Non-pigmented ciliary epithelial cell (primary cell): ENCODE data around the genes ARHGAP26 and NR3C1.

DNA sequence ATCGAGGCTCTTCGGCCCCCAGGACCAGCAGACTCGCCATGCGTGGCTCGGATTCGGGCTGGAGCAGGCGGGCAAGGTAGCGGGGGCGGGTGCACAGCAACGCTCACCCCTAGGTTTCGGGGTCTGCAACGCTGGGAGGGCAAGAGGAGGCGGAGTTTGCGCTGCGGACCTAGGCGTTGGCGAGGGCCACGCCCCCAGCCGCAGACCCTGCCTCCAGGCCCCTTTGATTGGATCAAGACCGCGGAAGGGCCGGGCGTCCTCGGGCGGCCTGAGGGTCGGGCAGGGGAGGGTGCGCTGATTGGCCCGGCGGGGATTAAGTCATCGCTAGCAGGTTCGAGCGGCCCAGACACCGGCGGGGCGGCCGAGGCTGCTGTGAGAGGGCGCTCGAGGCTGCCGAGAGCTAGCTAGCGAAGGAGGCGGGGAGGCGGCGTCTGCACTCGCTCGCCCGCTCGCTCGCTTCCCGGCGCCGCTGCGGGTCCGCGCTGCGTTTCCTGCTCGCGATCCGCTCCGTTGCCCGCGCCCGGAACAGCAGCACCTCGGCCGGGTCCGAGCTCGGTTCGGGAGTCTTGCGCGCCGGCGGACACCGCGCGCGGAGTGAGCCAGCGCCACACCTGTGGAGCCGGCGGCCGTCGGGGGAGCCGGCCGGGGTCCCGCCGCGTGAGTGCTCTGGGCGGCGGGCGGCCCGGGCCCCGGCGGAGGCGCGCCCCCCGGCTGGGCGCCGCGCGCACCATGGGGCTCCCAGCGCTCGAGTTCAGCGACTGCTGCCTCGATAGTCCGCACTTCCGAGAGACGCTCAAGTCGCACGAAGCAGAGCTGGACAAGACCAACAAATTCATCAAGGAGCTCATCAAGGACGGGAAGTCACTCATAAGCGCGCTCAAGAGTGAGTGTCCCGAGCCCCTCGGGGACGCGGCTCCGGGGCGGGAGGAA is at the start of gene ARHGAP26:
Gene ARHGAP26 (plus strand): TSS at position 345 of the 930 bp plus-strand sequence.
- RRBS, result 2% methylated on average over 51 of the region's 116 CpGs

DNA sequence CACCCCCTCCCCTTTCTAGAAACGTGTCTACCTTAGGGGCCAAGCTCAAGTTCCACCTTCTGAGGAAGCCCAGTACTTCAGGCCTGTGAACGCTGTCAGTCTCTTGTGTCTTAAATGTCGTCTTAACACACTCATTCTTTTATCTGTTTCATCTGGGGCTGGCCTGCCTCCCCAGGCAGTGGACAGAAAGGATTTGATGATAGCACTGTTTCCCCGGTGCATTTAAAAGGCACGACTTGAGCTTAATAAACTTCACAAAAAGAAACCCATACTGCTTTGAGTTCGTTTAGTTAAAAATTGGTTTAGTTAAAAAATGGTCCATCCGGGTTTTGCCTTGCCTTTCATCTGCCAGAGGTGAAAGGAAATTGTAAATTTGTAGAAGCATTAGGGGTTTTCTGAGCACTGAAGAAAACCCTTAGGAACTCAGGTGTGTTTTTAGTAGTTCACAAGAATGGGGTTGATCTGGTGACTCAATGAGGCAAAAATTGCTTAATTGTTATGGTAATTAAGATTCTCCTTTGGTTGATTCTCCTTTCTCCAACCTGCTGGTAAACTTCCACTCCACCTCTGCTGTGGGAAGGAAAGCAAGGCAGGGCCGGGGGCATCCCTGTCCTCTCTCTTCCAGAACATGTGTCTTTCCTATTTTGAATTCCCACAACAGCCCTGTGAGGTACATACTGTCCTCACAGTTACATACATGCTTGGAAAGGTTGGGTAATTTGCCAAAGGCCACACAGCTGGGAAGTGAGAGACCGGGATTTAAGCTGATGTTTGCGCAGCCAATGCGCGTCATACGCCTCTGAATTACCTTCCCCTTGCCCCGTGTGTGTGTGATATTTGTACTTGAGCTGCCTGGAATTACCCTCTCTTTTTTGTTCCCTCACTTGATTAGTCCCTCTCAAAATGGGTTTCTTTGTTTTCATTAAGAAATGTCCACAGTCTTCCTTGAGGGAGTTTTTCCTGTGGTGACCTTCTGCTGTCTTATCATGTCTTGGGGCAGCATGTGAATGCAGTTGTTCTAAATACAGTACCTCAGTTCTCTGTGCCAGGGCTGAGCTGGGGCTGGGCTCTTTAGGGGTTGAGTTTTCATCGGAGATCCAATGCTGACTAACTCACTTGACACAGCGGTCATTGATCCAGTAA is 94.3 kb downstream of the ARHGAP26 start:
- RRBS, result 73% methylated on average over 1 of the region's 16 CpGs

DNA sequence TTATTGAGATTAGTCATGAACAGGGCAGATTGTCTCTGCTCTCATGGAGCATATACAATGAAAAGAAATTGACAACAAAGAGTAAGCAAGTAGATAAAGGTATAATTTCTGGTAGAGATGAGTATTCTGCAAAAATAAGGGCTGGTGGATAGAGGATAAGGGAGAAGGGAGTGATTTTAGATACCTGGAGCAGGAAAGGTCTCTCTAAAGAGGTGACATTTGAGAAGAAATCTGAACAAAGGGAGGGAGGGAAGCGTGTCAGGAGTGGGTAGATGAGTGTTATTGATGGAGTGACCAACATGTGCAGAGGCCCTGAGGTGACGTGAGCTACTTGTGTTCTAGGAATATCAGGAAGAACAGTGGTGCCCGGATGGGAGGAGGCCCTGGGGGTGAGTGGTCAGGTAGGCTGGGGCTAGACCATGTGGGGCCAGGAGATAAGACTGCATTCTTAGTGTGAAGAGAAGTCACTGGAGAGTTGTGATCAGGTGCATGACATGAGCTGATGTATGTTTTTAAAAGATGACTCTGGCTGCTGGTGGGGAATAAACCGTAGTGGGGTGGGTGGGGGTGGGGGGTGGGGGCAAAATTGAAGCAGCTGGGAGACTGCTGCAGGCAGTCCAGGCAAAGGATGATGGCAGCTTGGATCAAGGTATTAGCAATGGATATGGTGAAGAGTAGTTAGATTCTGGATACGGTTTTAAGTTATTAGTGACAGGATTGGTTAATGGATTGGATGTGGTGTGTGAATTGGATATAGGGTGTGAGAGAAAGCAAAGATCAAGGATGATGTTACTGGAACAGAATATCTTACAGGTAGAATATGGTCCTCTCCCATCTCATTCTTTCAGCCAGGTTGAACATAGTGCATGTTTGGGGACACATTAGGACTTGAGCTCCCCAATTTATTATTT is 256.3 kb downstream of the ARHGAP26 start:
- RRBS, result no CpG with 5 or more reads among the region's 5 CpGs

GRCh38 chr5:143040274-143040923 is 270.2 kb downstream of the ARHGAP26 start:
- RRBS, result no CpG with 5 or more reads among the region's 3 CpGs

- RRBS, result no CpG with 5 or more reads among the region's 10 CpGs
These were observed 260.2 kb downstream of the NR3C1 start for GRCh38 chr5:143143177-143143730.

DNA sequence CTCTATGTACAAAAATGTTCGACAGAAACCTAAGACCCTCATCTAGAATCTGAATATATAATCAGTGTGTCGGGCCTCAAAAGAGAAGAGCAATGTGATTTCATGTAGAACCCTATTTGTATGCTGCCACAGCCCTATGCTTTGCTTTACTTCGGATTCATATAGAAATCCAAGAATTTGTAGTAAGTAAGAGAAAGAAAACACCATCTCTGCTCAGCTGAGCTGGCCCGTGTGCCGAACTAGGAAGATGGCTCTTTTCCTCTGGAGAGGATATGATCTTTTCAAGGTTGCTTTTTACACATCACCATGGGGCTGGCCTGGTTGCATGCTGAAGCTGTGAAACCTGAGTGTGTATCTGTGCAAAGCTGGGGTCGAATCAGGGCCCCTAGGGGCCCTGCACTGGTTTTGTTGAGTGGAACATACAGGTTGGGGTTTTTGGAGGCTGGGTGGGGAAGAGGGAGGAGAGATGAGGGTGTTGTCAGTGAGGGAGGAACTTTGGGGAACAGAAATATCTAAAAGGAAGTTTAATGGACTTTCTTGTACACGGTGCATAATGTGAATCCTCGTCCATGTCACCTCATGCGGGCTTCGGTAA is 238.5 kb downstream of the NR3C1 start:
- RRBS, result no CpG with 5 or more reads among the region's 10 CpGs

GRCh38 chr5:143213789-143214207 is 189.7 kb downstream of the NR3C1 start:
- RRBS, result no CpG with 5 or more reads among the region's 10 CpGs

DNA sequence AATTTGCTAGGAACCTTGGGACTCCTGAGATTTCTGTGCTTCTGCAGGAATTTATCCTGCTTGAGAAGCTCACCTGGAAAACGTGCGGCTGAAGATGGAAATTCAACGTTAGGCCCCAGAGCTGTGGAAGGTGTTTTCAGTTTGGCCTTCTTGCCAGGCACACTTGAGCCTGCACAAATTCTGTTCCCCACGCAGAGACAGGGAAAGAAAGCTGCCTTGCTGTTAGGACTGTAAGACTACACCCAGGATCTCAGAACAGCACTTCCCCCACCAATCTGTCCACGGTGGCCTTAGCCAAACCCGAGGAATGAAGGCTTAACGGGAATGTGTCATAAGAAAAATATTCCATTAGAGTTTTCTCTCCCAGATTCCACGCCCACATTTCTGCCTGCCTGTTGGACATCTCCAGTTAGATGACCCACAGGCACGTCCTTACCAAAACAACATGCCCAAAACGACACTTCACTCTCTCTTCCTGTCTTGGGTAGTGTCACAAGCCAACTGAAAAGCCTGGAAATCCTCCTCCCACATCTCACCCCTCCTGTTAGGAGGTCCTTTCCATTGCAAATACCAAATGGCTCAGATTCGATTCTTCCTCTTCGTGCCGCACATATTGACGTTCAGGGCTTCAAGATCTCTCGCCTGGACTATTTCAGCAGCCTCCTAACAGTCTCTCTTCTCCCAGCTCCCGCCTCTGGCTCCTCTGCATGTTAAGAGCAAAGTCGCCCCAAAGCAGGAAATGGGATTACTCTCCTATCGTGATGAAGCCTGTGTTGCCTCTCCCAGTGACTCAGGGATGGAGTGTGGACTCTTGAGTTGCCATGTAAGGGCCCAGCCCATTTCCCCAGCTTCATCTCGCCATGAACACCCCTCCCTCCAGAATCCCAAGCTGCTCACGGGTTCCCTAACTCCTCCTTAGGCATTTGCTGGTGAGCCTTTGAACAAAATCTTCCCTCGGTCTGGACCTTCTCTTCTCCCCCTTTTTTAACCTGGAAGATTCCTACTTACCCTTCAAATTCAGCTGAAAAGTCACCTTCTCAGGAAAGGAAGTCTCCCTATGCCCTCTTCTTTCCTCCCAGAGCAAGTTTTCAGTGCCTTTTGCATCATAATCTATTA is 159.3 kb downstream of the NR3C1 start:
- RRBS, result no CpG with 5 or more reads among the region's 21 CpGs

DNA sequence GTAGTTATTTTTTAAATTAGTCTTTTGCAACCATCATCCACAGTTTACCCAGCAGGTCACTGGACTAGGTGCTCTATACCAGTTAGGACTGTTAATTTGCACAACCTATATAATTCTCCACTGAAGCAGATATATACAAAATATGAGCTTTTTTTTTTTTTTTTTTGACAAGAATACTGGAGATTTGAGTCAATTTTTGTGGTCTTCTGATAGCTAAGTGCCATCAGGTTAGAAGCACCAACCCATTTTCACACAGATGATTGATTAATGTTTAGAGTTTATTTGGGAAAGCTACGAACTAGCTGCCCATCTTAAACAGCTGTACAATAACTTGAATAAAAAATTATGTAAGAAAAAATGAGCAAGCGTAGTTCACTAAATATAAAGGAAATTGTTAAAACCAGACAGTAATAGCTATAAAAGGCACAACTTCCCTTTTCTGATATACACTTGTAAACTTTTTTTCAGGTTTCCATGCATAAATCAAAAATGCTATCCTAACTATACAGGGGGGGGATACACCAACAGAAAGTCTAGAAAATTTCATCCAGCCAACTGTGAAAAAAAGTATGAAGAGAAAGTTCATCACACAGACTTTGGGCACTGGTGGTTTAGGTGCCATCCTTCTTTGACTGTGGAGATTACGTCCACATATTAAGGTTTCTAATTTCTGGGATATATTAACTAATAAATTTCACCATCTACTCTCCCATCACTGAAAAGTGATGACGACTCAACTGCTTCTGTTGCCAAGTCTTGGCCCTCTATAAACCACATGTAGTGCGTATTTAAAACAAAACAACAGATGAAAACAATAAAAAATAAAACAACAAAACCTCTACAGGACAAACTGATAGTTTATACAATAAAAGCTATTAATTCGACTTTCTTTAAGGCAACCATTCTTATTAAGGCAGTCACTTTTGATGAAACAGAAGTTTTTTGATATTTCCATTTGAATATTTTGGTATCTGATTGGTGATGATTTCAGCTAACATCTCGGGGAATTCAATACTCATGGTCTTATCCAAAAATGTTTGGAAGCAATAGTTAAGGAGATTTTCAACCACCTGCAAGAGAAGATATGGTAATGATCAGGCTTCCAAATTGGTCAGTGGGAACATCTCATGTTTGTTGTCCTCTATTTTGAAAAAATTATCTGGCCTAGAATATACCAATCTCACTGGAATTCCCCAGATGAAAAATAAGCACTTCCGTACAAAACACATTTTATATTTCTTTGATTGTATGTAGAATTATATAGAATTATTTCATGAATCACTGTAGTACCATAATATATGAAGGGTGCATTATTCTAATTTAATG is 122.1 kb downstream of the NR3C1 start:
- RRBS, result no CpG with 5 or more reads among the region's 8 CpGs

DNA sequence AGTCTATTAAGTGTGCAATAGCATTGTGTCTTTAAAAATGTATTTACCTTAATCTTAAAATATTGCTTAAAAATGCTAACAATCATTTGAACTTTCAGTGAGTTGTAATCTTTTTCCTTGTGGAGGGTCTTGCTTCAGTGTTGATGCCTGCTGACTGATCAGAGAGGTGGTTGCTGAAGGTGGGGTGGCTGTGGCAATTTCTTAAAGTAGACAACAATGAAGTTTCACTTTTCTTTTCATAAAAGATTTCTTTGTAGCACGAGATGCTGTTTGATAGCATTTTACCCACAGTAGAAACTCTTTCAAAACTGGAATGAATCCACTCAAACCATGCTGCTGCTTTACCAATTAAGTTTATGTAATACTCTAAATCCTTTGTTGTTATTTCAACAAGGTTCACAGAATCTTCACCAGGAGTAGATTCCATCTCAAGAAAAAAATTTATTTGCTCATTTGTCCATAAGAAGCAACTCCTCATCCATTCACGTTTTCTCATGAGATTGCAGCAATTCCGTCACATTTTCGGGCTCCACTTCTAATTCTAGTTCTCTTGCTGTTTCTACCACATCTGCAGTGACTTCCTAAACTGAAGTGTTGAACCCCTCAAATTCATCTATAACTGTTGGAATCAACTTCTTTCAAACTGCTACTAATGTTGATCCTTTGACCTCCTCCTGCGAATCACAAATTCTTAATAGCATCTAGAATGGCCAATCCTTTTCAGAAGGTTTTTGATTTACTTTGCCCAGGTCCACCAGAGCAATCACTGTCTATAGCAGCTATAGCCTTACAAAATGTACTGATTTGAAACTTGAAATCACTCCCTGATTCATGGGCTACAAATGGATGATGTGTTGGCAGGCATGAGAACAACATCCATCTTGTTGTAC is 50.6 kb downstream of the NR3C1 start:
- RRBS, result no CpG with 5 or more reads among the region's 5 CpGs

- RRBS, result no CpG with 5 or more reads among the region's 1 CpG
These were observed 31.5 kb downstream of the NR3C1 start for GRCh38 chr5:143371966-143372471.

GRCh38 chr5:143403165-143404178 is at the start of gene NR3C1:
NR3C1 (minus strand) TSS chr5:143403686.
- RRBS, result 2% methylated on average over 30 of the region's 125 CpGs

DNA sequence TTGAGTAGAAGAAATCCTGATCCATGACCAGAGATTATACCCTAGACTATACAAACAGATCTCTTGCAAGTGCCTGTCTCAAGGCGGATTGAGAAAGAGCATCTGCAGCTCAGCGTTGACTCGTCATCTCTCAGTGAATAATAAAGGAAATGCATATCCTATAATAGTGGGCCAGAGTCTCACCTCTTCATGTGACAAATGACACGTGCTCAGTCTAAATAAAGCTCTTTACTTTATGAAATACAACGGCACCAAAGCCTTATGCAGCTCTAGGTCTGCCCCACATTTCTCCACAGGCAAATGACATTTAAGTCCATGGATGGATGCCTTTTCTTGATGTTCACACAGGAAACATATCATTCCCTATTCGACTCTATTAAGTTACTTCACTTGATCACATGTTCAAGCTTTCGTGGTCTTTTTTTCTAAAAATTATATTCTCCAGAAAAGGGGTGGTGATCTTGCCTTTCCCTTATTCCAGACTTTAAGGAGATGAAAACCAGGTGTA is 179.5 kb upstream of the NR3C1 start:
- RRBS, result no CpG with 5 or more reads among the region's 7 CpGs

DNA sequence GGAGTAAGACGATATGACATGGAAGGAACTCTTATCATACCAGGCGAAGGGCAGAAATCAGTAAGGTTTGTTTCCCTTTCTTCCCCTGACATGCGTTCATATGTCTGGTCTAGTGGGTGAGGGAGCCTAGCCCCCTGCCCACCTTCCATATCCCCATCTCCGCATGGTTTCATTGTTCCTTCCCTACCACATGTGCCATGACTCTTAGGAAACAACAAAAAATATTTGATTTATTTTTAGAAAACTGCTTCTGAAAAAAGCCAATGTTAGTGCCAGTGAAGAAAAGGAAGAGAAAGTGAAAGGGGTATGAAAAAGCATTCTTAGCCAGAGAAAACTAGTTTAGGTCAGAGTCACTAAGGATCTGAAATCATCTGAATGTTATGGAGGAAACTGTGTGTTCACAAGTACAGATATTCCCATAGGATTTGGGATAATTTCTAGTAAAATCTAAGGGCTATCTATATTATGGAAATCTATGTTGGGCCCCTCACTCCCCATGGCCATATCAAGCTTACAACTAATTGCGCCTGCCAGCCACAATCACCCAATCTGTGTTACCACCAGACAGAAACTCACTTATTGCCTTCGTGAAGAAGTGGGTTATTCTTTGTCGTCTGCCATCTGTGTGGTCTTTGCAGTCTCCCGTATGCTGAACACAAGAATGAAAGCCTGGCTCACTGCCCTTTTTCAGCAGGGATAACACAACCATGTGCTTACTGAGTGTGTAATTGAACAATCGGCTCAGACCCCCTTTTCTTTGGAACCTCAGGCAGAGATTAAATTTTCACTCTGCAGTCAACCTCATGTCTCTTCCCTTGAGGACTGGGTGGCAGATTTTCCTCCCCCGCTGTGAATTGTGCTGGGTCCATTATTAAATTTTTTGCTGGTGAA is 19.8 kb upstream of the HMHB1 start:
- RRBS, result no CpG with 5 or more reads among the region's 10 CpGs

DNA sequence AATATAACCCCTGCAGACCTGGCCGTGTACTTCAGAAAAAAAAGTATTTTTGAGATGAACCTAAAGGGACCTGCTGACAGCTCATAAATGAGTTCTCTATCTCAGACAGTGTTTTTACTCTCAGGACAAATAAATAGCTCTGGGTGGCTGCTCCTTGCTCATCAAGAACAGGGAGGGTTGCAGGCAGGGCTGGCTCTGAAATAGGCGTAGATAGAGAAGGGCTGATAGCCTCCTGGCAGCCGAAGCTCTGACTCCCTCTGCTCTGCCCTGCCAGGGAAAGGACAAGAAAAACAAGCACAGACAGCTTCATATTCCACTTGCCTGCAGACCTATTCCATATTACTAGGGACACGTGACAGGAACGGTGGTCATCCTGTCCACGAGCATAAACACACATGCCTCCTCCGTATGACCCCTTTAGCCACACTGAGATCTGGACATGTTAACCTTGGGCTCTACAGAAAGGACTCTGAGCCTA is 64.7 kb downstream of the PLAC8L1 start:
- RRBS, result no CpG with 5 or more reads among the region's 7 CpGs

DNA sequence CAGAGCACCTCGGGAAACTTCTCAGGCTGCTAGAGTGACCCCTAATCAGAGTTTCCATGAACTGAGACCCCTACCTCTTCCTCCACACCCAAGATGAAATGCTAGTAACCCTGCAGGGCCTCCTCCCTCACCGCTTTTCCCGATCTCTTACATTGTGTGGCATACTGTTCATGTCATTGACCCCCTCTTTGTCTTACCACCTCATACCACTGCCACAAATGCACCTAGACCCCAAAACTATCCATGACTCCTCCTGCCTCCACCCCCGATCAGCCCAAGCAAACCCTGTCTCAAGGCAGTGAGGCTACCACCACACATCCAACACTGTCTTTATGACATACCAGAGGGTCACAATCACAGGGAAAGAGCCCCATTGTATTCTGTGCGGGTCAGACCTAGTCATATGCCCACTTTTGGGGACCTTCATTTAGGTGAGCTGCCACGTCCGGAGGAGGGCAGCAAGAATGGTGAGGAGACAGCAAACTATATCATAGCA is 55.7 kb downstream of the PLAC8L1 start:
- RRBS, result no CpG with 5 or more reads among the region's 7 CpGs

DNA sequence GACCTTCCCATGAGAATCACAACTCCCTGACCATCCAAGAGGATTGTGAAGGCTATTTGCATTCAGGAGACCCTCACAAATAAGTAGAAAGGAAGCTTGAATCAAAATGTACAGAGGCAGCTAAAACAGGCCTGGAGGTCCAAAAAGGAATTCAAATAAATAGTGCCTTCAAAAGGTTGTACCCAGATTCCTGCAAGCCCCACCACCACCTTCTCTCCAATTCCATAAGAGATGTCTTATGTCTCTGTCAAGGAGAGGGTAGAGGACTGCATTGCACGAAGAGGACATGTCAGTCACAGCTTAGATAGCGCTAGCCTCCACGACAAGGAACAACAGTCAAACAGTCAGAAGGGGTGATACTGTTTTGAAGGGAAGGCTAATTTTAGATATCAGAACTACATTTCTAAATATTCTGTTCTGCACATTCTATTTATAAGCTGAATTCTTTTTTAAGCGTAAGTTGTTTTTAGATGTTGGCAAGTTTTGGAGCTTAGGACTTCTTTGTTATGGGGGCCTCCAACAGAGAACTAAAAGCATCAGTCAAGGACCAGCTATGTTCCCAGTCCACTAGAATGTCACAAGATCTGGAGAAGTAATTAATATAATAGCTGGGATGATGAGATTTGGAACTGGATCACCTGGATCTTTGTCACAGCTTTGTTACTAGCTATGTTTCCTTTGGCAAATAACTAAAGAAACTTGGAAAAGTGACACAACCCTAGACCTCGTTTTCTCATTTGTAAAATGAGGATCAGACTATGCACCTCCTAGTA is 34.1 kb downstream of the PLAC8L1 start:
- RRBS, result no CpG with 5 or more reads among the region's 5 CpGs

- RRBS, result no CpG with 5 or more reads among the region's 2 CpGs
These were observed 19.9 kb downstream of the RBM27 start for GRCh38 chr5:146223239-146223725.

DNA sequence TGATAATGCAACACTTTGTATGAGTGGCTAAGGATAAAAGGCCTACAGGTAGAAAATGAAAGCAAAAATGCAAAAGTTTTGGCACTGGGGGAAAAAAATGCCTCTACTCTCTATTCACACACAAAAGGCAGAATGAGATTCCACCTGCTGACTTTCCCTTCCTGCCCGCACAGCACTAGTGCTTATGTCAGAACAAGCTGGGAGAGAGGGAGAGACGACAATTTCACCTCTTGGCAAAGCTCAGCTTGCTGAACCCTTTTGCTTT is 1.6 kb downstream of the PPP2R2B start:
- RRBS, result no CpG with 5 or more reads among the region's 2 CpGs

GRCh38 chr5:147170655-147170854 is 64.3 kb upstream of the STK32A start:
- RRBS, result no CpG with 5 or more reads among the region's 3 CpGs